Metastatic Liver Carcinoma in the Lung (tissue), 2 donors: ENCODE results near the genes KLHL25 and RLBP1.

DNA sequence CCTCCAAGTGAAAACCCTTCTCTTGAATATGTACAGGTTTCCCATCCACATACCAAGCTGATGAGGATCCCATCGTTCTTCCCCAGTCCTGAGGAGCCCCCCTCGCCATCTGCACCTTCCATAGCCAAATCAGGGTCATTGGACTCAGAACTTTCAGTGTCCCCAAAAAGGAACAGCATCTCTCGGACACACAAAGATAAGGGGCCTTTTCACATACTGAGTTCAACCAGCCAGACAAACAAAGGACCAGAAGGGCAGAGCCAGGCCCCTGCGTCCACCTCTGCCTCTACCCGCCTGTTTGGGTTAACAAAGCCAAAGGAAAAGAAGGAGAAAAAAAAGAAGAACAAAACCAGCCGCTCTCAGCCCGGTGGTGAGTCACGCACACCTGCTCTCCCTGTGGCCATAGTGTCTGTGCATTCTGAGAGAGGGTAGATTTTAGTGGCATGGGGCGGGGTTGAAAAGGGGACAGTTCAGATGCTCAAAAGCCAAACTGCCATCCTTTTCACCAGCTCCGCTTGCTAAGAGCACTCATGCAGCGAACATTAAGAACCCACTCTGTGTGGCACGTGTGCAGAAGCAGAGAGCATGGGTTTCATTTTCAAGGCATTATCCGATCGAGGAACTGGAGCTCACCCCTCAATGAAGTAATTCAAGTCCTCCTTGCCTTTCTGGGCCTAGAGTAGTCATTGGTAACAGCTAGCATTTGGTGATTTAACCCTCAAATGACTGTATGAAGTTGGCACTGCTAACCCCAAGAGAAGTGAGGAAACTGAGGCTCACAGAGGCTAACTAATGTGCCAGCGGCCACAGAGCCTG lies 51.1 kb downstream of the KLHL25 start:
- PRO-cap, 2 experiments: no peak in any of the 2 experiments

GRCh38 chr15:85748172-85749092 lies 46.3 kb downstream of the KLHL25 start:
- PRO-cap, 2 experiments: peak in 1 of 2 experiments; most common plus-strand start chr15:85748648 (in 1)

GRCh38 chr15:85793926-85794976 lies at the start of gene KLHL25:
Gene KLHL25 (minus strand): TSS chr15:85794925.
- PRO-cap, 2 experiments: peak in 2 of 2 experiments; most common plus-strand start chr15:85794218 (in 2); most common minus-strand start chr15:85794888 (in 2)

DNA sequence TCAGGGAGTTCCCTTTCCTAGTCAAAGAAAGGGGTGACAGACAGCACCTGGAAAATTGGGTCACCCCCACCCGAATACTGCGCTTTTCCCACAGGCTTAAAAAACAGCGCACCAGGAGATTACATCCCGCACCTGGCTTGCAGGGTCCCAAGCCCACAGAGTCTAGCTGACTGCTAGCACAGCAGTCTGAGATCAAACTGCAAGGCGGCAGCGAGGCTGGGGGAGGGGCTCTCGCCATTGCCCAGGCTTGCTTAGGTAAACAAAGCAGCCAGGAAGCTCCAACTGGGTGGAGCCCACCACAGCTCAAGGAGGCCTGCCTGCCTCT lies 792.6 kb downstream of the NTRK3 start:
- PRO-cap, 2 experiments: no peak in any of the 2 experiments

DNA sequence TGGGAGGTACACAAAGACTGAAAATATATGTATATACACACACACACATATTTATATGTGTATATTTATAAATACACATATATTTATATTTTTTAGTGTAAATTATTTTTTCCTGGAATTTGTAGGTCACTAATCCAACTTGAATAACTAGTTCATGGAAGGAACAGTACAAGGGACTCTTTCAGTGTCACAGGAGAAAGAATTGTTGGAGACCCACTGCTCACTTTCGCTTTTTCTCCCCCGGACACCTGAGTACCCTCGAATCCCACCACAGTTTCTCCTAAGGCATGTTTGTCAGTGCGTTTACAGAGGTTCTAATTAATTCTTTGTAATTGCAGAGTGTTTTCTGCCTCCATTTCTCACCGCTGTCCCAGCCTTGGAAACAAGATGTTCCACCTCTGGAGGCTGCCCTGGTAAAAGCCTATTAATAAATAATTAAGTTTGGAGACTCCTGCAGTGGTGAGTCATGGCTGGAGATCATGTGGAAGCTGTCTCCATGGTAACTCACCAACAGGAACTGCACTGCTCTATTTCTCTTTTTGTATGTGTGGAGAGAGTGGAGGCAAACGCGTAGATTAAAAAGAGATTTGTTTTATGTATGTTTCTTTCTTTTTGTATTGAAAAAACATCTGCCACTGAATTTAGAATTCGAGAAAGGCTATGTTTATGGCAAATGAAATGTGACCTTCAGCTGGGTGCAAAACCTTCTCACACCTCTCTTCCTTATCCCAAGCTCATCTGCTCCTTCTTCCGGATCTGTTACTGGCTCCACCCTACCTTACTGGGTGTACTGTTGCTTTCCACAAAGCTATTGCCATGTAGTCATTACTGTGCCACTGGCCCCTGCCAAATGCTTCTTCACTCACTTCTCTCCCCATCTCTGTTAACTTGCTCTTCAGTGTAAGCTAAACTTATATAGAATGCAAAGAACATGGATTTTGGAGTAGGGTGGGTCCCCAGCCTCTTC lies 778.8 kb downstream of the NTRK3 start:
- PRO-cap, 2 experiments: no peak in any of the 2 experiments

DNA sequence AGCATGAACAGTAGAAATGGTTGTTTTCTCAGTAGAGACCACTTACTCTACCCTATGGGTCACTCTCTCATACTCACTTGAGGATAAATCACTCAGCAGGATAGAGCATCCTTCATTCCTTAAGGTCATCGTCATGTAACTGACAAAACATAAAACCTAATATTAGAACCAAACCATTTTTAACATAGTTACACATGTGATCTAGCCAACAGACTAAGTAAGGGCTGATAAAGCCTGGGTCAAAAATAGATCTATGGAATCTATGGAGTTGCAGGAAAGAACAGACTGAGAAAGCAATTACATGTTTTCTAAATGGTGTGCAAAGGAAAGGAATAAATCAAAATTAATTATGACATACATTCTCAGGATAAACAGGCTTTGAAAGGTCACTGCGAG lies 769.0 kb downstream of the NTRK3 start:
- PRO-cap, 2 experiments: no peak in any of the 2 experiments

DNA sequence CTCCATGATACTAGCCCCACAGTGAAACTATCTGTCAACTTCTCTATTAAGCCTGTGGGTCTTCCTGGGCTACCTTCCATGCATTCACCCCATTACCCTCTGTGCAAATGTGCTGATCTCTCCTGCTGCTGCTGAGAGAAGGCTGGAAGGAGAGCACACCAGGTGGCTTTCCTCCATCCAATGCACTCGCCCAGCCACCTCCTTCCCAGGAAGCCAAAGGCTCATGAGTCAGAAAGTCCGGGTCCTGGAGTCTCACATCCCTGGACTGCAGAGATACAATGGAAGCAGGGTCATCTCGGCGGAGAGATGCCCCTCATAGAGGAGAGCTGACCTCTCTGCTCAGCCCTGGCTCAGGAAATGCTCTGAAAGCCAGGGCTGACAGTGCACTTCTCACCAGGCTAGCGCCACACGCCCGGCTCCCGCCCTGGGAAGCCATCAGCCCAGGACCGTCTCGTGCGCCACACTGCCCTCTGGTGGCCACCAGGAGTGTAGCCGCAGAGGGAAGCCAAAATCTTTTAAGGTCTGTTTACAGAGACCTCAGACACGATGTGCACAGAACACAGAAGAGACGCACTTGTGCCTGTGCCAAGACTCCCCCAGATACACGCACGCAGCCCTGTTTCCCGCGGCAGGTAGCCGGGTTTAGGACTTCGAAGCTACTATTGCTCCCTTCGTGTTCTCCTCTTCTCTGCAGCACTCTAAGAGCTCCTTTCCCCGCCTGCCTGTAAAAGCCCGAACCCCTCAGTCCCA lies 9.8 kb downstream of the NTRK3 start:
- PRO-cap, 2 experiments: no peak in any of the 2 experiments

- PRO-cap, 2 experiments: no peak in any of the 2 experiments
These were observed 7.2 kb upstream of the ISG20 start for GRCh38 chr15:88631488-88632229.

DNA sequence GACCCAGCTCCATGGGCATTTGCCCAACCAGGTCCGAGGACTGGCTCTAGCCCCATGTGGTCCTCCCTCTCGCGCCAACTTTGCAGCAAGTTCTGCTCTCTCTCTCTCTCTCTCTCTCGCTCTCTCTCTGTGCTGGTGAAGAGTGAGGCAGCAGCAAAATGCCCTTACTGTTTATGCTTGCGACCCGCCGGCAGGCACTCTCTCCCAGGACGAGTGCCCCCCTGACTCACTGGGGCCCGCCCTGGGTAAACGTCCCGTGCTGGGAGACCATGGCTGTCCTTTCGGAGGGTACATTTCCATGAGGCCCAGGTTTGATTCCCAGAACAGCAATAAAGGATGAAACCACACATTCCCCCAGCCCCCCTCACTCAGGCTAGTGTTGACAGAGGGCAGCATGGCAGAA lies 78.0 kb downstream of the ISG20 start:
- PRO-cap, 2 experiments: no peak in any of the 2 experiments

- PRO-cap, 2 experiments: no peak in any of the 2 experiments
These were observed 482 bp downstream of the ACAN start for GRCh38 chr15:88803787-88804048.

GRCh38 chr15:88905284-88905993 lies 7.7 kb downstream of the MFGE8 start:
- PRO-cap, 2 experiments: no peak in any of the 2 experiments

- PRO-cap, 2 experiments: peak in 1 of 2 experiments; most common minus-strand start chr15:89115138 (in 1)
These were observed 26.7 kb downstream of the ABHD2 start for GRCh38 chr15:89115044-89115281.

GRCh38 chr15:89122948-89123523 lies 34.8 kb downstream of the ABHD2 start:
- PRO-cap, 2 experiments: no peak in any of the 2 experiments

- PRO-cap, 2 experiments: no peak in any of the 2 experiments
These were observed at the start of gene RLBP1 for GRCh38 chr15:89221281-89222050. Gene RLBP1 (minus strand): TSS chr15:89221579.

- PRO-cap, 2 experiments: no peak in any of the 2 experiments
These were observed 27.7 kb upstream of the POLG start for GRCh38 chr15:89362182-89362781.

DNA sequence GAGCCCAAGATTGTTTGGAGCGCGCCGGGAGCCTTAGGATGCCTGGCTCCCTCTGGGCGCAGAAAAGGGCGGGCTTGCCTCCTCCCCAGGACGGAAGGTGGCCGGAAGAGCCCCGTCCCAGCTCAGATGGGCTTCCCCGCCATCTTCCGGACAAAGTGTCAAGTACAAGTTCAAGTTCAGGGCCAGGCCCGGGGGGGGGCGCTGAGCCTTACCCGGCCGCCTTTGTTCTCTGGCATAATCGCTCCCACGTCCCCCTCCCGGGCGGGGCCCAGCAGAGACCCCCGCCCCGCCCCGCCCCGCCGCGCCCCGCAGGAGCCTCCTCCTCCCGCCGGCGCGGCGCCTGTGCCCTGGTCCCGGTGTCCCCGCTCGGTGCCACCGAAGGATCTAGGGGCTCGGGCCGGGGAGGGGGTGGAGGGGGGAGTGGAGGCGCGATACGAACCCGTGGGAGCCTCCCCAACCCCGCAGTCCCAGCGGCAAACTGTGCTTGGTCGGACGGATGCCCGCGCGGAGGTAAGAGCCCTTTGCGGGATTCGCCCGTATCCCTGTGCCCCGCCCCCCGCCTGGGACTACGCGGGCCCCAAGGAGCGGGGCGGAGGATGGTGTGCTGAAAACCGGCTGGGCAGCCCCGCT lies 65.4 kb upstream of the POLG start:
- PRO-cap, 2 experiments: no peak in any of the 2 experiments

GRCh38 chr15:89441288-89441876 lies 55.0 kb downstream of the RHCG start:
- PRO-cap, 2 experiments: no peak in any of the 2 experiments

DNA sequence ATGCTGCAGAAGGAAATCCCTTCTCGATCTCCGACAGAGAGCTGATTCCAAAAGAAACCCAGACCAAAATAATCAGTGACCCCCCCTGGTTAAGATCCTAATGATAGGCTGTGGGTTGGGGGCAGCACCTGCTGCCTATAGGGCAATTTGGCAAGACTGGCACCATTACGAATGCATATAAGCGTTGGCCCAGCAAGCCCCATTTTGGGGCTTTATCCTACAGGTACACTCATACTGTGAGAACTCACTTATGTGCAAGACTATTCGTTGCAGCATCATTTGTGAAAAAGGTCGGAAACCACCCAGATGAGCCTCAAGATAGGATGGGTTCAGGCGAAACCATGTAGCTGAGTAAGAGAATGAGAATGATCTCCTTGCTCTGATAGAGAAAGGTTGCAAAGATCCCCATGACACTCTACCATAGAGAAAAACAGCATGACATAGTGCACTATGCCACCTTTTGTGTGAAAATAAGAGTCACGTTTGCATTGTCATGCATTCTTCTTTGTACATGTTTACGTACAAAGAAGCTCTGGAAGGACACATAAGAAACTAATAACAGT lies 50.2 kb downstream of the RHCG start:
- PRO-cap, 2 experiments: no peak in any of the 2 experiments

GRCh38 chr15:89456811-89457541 lies 39.4 kb downstream of the RHCG start:
- PRO-cap, 2 experiments: no peak in any of the 2 experiments

GRCh38 chr15:89801096-89801369 lies 13.6 kb downstream of the ANPEP start:
- PRO-cap, 2 experiments: no peak in any of the 2 experiments